Osteoblast (primary cell): ENCODE results near the gene CCNF.

- CAGE, long polyA plus RNA, result no peak
- RRBS, result no CpG with 5 or more reads among the region's 13 CpGs
Measured at GRCh38 chr16:2334036-2334561, 6.4 kb downstream of the ABCA3 start.

- CAGE, long polyA plus RNA, result no peak
- RRBS, result 2% methylated on average over 39 of the region's 107 CpGs
Measured at GRCh38 chr16:2429299-2430188, at the start of gene CCNF. Gene CCNF (plus strand): TSS chr16:2429447.

GRCh38 chr16:2456401-2457416 lies 3.2 kb upstream of the TEDC2 start:
- CAGE, long polyA plus RNA, result no peak
- RRBS, result no CpG with 5 or more reads among the region's 31 CpGs

GRCh38 chr16:2467908-2468157 lies 3.3 kb upstream of the NTN3 start:
- CAGE, long polyA plus RNA, result no peak
- RRBS, result 3% methylated on average over 3 of the region's 31 CpGs

GRCh38 chr16:2484904-2485318 lies 10.0 kb downstream of the TBC1D24 start:
- CAGE, long polyA plus RNA, result no peak
- RRBS, result no CpG with 5 or more reads among the region's 10 CpGs

- CAGE, long polyA plus RNA, result no peak
- RRBS, result no CpG with 5 or more reads among the region's 14 CpGs
Measured at GRCh38 chr16:2540285-2541092, 2.7 kb downstream of the PDPK1 start.

DNA sequence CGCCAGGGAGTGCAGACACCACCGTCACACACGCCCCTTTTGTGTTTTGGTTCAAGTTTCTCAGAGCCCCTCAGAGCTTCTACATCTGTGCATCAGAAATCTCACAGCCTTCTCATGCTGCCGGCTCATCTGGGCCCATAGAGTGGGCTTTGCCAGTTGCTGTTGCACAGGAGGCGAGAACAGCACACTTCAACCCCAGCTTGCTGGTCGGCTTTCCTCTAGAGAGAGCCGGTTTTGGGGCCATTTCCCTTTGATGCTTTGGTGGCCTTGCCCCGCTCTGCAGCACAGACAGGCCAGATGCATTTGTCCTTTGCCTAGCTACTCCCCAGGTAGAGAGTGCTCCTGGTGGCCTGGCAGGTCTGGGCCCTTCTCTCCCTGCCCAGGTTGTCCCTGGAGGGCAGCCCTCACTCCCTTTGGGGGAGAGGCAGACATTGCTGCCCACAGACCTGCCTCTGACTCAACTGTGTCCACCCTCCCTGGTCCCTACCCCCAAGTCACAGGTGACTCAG lies 61.0 kb downstream of the PDPK1 start:
- CAGE, long polyA plus RNA, result no peak
- RRBS, result 95% methylated on average over 3 of the region's 8 CpGs

GRCh38 chr16:2659765-2660989 lies 22.1 kb upstream of the KCTD5 start:
- CAGE, long polyA plus RNA, result no peak
- RRBS, result no CpG with 5 or more reads among the region's 29 CpGs

GRCh38 chr16:2715453-2716025 lies 4.5 kb downstream of the PRSS27 start:
- CAGE, long polyA plus RNA, result no peak
- RRBS, result no CpG with 5 or more reads among the region's 42 CpGs

GRCh38 chr16:2720437-2720570 lies 280 bp upstream of the PRSS27 start:
- CAGE, long polyA plus RNA, result no peak
- RRBS, result no CpG with 5 or more reads among the region's 8 CpGs

DNA sequence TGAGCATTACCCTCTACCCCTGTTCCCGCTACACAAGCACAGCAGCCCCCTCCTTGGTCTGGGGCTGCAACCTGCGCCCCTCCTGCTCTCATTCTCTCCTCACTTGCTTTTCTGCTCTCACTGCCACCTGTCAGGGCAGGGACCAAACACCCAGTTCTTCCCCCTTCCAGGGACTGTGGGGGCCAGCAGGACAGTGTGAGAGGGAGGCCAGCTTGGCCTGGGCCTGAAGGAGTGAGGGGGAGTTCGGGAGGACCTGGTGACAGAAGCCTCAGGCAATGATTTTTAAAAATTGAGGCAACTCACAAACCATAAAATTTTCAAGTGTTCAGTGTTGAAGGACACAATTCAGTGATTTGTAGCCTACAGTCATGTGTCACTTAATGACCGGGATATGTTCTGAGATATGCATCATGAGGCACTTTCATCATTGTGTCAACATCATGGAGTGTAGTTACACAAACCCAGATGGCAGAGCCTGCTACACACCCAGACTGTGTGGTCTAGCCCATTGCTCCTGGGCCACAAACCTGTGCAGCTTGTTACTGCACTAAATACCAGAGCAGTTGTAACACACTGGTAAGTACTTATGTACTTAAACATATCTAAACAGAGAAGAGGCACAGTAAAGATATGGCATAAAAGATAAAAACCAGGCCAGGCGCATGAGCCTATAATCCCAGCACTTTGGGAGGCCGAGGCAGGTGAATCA lies 1.5 kb downstream of the PRSS41 start:
- CAGE, long polyA plus RNA, result no peak
- RRBS, result no CpG with 5 or more reads among the region's 6 CpGs

- CAGE, long polyA plus RNA, result no peak
- RRBS, result 17% methylated on average over 5 of the region's 21 CpGs
Measured at GRCh38 chr16:2858465-2859130, 628 bp upstream of the PRSS22 start.

- CAGE, long polyA plus RNA, result no peak
- RRBS, result no CpG with 5 or more reads among the region's 20 CpGs
Measured at GRCh38 chr16:2905849-2906428, 5.8 kb upstream of the FLYWCH1 start.

DNA sequence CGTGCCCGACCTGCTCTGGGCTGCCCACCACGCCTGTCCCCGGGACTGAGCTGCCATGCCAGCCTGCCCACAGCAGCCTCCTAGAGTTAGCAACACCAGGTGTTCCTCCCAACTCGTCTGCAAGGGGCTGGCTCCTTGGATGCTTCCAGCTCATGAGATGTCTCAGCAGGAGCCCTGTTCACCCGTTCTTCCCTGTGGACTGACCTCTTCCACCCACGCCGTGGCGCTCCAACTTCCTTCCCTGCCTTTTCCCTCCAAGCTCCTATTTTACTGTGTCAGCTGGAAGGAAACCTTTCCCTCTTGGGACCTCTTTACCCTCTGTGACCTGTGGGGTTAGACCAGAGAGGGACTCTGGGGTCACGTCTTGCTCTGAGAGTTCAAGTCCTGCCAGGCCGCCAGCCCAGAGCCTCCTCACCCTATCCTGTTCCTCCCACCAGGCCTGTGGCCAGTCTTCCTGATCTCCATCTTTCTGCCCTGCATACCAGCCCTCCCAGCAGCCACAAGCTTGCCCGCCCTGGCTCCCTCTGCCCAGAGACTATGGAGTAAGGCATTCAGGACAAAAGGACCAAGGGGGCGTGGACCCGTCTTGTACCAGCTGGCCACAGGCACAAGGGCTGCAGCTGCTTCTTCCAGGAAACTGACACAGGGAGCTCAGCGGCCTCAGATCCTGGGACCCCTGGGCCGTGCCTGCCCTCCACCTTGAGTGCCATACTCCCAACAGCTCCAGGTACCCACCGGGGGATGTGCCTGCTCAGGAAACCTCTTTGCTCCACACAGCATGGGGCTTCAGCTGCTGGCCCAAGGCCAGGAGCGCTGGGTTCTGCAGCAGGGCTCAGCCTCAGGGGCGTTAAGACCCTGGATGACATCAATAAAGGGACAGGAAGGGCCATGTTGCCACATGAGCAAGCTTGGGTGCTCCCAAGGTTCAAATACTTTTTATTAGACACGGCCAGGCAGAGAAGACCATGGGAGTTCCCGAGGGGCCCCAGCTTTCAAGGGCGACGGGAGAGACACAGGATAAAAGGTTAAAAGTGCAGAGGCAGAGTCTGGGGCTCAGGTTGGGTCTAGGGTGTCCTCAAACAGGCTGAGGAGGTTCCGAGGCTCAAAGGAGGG lies 3.1 kb downstream of the PAQR4 start:
- CAGE, long polyA plus RNA, result no peak
- RRBS, result 92% methylated on average over 4 of the region's 24 CpGs

GRCh38 chr16:2992663-2993182 lies 12.5 kb upstream of the PKMYT1 start:
- CAGE, long polyA plus RNA, result no peak
- RRBS, result no CpG with 5 or more reads among the region's 7 CpGs

DNA sequence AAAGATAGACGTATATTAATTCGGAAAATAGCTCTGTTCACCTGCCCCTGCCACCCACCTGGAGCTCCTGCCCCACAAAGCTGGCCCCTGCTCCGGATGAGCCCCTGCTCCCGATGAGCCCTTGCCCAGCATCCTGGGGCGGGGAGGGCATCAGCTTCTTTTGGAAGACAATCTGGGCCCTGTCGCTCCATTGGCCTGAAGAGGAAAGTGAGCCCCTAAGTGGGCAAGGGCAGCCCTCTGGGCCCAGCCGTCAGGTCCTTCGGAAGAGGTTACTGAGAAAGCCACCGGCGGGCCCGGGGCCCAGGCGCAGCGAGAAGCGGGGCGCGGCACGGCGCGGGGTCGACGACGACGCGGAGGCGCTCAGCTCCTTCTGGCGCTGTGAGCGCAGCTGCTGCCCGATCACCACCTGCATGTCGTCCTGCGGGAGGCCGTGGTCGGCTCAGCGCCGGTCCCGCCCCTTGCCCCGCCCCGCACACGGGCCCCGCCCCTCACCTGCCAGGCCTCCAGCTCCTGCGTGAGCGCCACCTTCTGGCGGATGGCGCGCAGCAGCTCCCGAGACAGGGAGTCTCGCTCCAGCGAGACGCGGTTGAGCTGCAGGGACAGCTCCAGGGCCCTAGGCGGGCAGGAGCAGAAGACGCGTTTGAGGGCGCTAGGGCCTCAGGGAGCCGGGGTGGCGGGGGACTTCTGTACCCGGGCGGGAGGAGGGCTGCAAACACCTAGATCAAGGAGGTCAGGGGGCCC lies 4.2 kb downstream of the THOC6 start:
- CAGE, long polyA plus RNA, result no peak
- RRBS, result no CpG with 5 or more reads among the region's 57 CpGs

GRCh38 chr16:3069133-3069788 lies 3.8 kb downstream of the IL32 start:
- CAGE, long polyA plus RNA, result no peak
- RRBS, result no CpG with 5 or more reads among the region's 18 CpGs

DNA sequence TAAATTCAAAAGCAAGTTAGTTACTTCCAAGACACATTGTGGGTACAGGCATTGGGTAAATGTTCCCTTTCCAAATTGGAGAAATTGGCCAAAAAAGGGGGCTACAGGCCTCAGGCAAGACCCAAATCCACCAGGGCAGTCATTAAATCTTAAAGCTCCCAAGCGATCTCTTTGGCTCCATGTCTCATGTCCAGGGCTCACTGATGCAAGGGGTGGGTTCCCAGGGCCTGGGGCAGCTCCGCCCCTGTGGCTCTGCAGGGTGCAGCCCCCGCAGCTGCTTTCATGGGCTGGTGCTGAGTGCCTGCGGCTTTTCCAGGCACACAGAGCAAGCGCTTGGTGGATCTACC lies 5.0 kb downstream of the IL32 start:
- CAGE, long polyA plus RNA, result no peak
- RRBS, result no CpG with 5 or more reads among the region's 5 CpGs

DNA sequence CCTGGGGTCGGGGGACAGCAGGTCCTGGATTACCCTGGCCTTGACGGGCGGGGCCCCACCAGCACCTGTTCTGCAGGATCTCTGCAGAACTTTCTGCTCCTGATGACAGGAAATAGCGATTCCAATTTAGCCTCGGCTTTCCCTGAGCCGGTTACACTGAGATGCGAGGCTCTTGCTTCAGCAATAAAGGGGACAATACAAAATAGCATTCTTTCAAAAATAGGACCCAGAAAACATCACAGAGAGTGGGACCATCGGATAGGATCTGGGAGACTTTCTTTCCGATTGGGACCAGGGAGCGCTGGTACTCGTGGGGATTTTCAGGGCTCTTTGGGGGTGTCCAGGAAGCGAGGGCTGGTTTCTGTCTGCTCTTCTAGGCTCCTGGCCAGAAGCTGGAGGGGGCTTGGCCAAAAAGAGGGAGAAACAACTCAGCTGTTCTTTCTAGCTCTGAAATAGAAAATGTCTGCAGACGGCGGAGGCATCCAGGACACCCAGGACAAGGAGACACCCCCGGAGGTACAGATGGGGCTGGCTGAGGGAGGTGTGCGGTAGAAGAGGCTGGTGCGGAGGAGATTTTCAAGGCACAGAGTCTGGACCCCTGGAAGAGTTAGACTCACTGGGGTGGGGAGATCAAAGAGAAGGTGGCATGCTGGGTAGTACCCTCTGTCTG lies 721 bp downstream of the ZNF205 start:
- CAGE, long polyA plus RNA, result no peak
- RRBS, result no CpG with 5 or more reads among the region's 17 CpGs

DNA sequence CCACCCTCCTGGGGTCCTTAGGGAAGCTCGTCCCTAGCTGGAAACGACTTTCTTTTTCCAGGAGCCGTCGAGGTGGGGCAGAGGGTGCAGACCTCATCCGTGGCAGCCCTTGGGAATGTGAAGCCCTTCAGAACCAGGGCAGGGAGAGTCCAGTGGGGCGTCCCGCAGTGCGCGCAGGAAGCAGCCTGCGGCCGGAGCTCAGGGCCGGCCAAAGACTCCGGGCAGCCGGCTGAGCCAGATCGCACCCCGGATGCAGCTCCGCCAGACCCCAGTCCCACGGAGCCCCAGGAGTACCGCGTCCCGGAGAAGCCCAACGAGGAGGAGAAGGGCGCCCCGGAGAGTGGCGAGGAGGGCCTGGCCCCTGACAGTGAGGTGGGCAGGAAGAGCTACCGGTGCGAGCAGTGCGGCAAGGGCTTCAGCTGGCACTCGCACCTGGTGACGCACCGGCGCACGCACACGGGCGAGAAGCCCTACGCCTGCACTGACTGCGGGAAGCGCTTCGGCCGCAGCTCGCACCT lies 6.9 kb downstream of the ZNF205 start:
- CAGE, long polyA plus RNA, result no peak
- RRBS, result 95% methylated on average over 14 of the region's 41 CpGs